Endometrial microvascular endothelial cells (primary cell): ENCODE measurements around a stretch of chr11.

DNA sequence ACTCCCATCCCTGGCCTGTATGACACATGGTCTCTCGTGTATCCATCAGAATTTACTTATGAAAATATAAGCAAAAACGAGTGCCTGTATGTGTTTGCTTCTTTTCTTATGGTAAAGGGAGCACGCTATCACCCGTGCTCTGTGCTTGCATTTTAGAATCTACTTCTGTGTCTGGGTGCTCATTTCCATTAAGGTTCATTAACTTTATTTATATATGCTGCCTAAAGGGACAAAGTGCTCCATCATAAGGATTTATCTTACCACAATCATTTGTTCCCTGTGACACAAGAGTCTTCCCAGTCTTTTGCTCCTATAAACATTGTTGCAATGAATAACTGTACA lies 15.6 kb upstream of the CPT1A start:
- RAMPAGE, long total RNA = no peak

GRCh38 chr11:69001940-69002643 lies 11.0 kb downstream of the MRGPRF start:
- RAMPAGE, long total RNA = no peak

GRCh38 chr11:69010014-69010768 lies 2.9 kb downstream of the MRGPRF start:
- RAMPAGE, long total RNA = no peak

- RAMPAGE, long total RNA = no peak
These were observed 9.2 kb upstream of the MRGPRF start for GRCh38 chr11:69022178-69022718.

DNA sequence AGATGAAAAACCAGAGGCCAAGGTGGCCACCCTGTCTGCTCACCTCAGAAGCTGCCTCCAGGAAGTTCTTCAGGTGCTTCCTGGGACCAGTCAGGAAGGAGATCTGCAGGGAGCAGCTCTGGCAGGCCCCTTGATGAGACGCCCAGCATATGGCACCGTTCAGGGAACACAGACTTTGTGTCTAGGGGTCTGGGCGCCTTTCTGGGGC lies 1.3 kb downstream of the TPCN2 start:
- RAMPAGE, long total RNA = no peak

- RAMPAGE, long total RNA = no peak
These were observed 25.7 kb downstream of the TPCN2 start for GRCh38 chr11:69074451-69074755.

- RAMPAGE, long total RNA = no peak
These were observed 51.2 kb downstream of the TPCN2 start for GRCh38 chr11:69099887-69100406.

GRCh38 chr11:69210173-69210650 lies 54.5 kb downstream of the SMIM38 start:
- RAMPAGE, long total RNA = no peak

- RAMPAGE, long total RNA = no peak
These were observed 19.6 kb upstream of the MYEOV start for GRCh38 chr11:69274010-69275038.

- RAMPAGE, long total RNA = no peak
These were observed 3.0 kb upstream of the MYEOV start for GRCh38 chr11:69290777-69291489.

DNA sequence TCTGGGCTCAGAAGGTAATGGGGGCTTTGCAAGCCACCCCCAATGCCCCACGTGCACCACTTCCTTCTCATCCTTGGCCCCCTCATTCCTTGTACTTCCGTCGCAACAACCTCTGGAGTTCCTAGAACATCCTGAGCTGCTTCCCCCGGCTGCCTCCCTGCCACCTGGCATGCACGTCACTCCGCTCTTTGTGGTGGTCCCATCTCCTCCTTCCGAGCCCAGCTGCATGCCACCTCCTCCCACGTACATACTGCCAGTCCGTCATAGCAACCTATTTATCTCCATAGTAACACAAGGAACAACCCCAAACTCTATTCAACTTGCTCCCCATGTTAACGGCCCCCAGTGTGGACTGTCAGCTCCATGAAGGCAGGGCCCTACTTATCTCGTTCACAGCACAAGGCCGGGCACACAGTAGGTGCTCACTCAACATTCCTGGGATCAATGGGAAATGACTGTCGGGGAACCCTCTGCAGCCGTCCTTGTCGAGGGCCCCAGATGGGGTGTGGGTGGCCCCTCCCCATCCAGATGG lies 4.0 kb downstream of the MYEOV start:
- RAMPAGE, long total RNA = no peak

DNA sequence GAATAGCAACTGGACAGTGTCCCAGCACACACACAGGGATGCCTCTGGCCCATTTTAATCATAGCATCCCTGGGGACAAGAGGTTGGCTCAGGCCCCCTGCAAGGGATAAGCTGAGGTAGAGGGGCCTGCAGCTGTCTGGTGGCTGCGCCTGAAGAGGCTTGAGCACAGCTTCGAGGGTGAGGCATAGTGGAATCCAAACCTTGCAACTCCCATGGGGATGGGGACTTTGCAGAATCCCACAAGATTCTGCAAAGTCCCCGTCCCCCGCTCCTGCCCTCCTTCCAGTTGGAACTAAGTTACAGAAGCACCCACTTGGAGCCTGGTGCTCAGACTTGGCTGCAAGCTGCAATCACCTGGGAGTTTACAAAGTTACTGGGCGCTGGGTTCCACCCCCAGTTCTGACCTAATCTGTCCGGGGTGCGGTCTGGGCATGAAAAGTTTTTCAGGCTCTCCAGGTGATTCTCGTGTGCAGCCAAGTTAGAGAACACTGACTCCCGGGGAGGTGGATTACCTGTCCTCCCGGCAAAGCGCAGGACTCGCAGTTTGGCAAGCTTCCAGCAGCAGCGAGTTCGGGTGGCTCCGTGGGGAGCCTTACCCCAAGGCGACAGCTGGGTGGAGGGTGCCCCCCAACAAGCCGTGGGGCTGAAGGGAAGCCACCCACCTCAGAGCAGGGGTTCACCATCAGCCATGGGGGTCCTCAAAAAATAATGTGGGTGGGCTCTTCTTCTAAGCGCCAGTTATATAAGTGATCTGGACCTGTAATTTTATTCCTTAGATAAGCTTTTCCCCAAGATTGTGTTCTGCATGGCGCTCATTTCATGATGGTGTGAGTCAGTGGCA lies 171.6 kb downstream of the MYEOV start:
- RAMPAGE, long total RNA = no peak

- RAMPAGE, long total RNA = no peak
These were observed 169.7 kb upstream of the CCND1 start for GRCh38 chr11:69471220-69471703.

GRCh38 chr11:69515194-69515617 lies 125.8 kb upstream of the CCND1 start:
- RAMPAGE, long total RNA = no peak

DNA sequence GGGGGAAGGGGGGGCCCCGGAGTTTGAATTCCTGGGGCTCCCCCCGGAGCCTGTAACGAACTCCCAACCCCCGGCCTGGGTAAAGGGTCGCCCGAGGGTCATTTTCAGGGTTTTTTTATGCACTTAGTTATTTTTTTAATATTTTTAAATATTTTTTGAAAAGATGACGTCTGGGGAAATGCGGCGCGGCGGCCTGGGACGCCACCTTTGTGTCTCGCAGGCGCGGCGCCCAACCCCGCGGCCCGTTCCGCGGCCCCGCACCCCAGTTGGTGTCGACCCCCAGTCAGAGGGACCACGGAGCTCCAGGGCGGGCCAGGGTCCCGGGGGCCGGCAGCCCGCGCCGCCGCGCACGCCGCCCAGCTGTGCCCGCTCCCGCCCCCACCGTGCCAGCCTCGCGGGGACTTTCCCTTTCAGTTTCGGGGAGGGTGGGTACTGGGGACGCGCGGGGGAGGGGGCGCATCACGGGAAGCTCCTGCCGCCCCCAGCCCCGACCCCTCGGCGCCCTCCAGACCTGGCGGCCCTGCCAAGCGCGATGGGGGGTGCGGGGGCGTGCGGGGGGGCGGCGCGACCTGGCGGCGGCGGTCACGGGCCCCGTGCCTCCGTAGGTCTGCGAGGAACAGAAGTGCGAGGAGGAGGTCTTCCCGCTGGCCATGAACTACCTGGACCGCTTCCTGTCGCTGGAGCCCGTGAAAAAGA lies 1.6 kb downstream of the CCND1 start:
- RAMPAGE, long total RNA = no peak

- RAMPAGE, long total RNA = no peak
These were observed 761 bp upstream of the FGF19 start for GRCh38 chr11:69704532-69705034.

DNA sequence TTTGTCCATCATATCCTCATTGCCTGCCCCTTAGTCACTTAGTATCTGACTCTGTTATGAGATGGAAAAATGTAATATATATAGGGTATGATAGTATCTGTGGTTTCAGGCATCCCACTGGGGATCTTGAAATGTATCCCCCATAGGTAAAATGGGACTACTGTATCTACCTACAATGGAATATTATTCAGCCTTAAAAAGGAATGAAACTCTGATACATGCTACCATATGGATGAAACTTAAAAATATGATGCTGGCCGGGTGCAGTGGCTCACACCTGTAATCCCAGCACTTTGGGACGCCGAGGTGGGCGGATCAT lies 35.6 kb upstream of the FGF3 start:
- RAMPAGE, long total RNA = no peak

- RAMPAGE, long total RNA = no peak
These were observed 102.3 kb upstream of the FGF3 start for GRCh38 chr11:69921520-69921856.

GRCh38 chr11:70029225-70029920 lies 48.7 kb upstream of the ANO1 start:
- RAMPAGE, long total RNA = no peak

GRCh38 chr11:70088755-70089099 lies 10.6 kb downstream of the ANO1 start:
- RAMPAGE, long total RNA = no peak